ENCODE measurements around a stretch of chr22.

DNA sequence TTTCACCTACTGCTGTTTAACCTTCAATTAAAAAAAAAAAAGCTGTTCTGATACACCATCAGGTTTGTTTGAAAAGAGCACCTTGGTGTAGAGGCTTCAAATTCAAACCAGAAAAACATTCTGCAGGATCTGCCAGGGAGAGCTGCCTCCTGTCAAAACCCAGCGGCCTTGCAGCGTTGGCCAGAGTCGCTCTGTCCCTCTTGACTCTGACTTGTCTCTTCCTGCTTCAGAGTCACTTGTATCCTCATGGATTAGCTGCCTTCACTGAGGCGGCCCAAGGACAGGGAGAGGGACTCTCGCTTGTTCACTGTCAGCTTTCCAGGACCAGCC is 17.9 kb downstream of the TBC1D22A start:
- RRBS: no CpG with 5 or more reads among the region's 5 CpGs

DNA sequence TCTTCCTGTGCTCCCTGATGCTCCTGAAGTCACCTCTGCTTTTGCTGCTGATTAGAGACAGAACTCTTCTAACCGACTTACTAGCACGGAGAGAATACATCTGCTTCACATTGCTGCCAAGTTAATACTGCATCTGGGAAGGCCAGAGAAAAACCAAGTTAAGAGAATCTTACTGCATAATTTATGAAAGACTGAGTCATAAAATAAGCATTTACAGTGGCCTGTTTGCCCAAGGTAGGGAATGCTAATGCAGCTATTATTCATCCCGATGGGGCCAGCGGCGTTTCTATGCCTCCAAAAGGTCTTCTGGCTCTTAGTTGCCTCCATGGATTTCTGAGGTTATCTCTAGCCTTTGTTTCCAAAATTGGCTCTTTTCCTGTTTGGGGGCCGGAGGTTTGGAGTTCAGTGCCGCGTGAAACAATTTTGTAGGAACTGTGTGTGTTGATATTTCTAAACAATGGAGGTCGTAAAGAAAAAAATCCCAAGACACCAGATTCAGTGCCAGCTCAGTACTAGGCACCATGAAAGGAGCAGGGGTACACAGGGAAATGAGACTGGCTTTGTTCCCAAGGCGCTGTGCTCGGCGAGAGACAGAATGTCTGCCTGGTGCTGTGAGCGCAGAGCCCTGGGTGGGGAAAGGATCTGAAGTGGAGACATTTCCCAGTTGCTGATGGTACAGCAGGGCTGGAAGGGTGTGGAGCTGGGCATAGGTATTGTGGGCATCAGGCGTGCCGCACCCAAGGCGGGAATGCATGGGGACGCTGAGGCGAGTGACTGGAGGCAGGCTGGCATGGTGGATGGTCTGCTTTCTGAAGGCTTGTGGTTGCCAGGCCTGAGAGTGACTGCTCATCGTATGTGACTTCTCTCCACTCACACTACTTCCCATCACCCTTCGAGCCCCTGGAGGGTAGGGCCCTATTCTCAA is 67.2 kb downstream of the TBC1D22A start:
- RRBS: no CpG with 5 or more reads among the region's 20 CpGs

DNA sequence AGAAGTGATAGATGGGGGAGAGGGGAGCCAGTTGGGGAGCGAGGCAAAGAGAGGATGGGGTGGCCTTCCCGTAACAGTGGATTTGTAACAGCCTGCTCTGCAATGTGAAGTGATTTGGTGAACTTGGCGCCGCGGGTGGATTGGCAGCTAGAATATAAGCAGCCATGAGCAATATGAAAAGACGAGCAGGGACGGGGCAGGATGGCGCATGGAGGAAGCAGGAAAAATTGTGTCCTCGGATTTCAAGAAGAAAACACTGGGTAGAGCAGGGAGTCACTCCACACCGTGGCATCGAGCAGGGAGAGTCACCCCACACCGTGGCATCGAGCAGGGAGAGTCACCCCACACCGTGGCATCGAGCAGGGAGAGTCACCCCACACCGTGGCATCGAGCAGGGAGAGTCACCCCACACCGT is 354.6 kb downstream of the TBC1D22A start:
- RRBS: no CpG with 5 or more reads among the region's 18 CpGs

GRCh38 chr22:47159102-47159902 is 396.9 kb downstream of the TBC1D22A start:
- RRBS: no CpG with 5 or more reads among the region's 10 CpGs

DNA sequence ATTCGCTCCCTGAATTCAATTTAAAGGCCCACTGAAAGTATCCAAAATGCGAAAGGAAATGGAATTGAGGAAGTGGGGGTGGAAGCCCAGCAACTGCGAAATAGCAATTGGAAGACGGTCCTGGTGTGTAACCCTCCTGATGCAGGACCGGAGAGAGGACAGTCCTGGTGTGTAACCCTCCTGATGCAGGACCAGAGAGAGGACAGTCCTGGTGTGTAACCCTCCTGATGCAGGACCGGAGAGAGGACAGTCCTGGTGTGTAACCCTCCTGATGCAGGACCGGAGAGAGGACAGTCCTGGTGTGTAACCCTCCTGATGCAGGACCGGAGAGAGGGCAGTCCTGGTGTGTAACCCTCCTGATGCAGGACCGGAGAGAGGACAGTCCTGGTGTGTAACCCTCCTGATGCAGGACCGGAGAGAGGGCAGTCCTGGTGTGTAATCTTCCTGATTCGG is 408.1 kb downstream of the TBC1D22A start:
- RRBS: 89% methylated on average over 1 of the region's 11 CpGs

- RRBS: no CpG with 5 or more reads among the region's 26 CpGs
Observed at GRCh38 chr22:47487711-47488367, 725.4 kb downstream of the TBC1D22A start.

DNA sequence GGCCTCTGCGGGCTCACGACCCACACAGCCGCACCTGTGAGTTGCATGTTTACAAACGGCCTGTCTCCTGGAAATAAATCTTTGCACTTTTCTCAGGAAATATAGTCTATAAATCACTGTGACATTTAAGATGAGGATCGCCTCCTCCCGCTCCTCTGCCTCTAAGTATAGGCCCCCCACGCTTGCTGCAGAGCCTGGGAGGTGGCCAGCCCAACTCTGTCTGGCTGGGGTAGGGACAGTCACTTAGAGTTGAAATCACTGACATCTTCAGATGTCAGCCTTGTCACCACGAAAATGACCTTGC is 854.8 kb upstream of the TAFA5 start:
- RRBS: no CpG with 5 or more reads among the region's 8 CpGs

GRCh38 chr22:47883433-47883882 is 605.9 kb upstream of the TAFA5 start:
- RRBS: no CpG with 5 or more reads among the region's 8 CpGs

GRCh38 chr22:48277054-48277519 is 212.3 kb upstream of the TAFA5 start:
- RRBS: no CpG with 5 or more reads among the region's 12 CpGs

DNA sequence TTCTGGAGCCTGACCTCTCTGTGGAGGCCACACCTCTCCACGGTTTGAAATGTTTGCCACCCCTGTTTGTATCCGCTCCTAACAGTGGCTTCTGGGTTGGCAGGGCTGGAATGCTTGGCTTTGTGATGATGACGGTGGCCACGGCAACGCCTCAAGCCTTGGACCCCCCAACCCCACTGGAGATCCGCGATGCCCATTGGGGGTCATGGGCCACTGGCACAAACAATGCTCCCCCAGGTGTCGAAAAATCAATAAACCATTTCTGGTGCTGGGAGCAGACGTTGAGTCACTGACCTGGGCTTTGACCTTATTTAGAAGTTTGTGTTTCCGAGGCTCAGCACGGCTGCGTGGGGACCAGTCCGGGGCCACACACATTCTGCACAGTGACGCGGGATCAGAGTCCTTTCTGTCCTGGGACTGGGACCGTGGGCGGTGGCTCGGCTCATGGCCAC is 72.2 kb downstream of the TAFA5 start:
- RRBS: 75% methylated on average over 4 of the region's 18 CpGs

DNA sequence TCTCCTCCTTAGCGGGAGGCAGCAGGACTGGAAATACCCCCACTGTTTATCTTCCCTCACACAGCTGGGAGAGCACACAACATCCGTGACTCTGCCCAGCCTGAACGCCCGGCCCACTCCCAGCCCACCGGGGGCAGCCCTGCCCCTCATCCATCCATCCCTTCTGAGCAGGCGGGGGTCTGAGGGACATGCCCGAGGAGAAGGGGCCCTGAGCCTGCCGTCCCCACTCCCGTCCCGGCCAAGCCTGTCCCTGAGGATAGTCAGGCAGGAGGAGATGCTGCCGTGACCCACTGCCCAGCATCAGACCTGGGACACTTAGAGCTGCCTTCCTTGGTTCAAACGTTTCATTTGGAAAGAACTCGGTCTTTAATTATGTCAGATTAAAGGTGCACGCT is 393.5 kb downstream of the TAFA5 start:
- RRBS: 43% methylated on average over 8 of the region's 14 CpGs

DNA sequence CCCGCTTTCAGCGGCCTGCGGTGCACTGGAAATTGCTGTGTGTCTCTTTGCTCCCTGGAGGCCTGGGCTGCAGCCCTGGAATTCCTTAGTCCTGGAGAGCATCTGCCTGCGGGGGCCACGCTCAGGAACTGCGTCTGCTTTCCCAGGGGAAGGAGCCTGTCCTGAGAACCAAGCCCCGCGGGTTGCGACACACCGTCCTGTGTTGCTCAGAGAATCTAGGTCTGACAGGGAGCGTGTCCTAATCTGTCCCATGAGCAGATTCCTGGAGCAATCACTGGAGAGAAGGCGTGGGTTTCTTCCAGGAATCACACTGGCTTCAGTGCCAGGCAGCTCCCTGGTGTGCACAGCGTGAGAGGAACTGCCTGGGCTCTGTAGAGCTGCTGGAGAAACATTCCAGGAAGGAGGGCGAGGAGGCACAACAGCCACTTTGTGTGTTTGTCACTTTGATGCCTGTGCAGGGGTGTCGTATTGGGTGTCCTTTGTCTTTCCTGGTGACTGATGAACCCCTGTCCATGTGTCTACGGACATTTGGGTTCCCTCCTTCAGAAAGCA is 630.3 kb downstream of the TAFA5 start:
- RRBS: no CpG with 5 or more reads among the region's 16 CpGs

- RRBS: no CpG with 5 or more reads among the region's 7 CpGs
Observed at GRCh38 chr22:49235809-49236389, 591.8 kb downstream of the BRD1 start.

DNA sequence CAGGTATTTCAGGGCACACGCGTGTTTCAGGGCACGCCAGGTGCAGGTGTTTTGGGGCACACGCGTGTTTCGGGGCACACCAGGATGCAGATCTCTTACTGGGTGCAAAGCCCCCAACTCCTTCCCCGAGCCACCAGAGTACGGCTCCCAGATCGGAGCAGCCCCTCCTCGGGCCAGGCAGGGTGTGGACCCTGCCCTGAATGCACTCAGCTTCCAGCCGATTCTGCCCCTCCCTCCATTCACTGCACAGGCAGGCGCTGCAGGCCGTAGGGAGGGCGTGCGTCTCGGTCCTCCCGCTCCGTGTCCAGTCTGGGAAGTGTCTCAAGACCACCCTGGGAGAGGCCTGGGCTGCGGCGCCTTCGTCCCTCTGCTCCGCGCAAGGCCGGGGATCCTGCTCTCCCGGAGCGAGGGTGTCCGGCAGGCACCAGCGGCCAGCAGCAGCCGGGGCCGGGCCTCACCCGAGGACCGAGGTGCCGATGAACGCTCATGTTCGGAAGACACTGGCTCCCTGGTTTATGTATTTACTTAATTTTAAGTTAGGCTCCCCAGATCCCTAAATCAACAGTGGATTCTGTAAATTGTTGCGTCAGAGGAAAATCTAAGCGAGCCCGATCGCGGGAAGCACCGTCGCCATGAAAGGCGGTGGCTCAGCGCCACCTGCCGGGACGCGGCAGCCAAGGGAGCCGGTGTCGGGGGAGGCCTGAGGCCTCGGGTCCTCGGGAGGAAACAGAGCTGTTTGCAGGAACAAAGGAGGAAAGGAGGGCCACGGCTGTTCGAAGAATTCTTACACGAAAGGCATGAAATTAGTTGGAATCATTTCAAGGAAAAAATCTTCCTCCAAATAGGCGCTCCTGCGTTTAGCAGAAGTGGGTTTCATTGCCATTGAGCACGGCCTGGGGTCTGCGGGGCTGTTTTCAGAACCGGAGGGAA is 195.4 kb downstream of the BRD1 start:
- RRBS: no CpG with 5 or more reads among the region's 59 CpGs

GRCh38 chr22:49786974-49788049 is 40.4 kb downstream of the BRD1 start:
- RRBS: no CpG with 5 or more reads among the region's 42 CpGs

- RRBS: 56% methylated on average over 1 of the region's 29 CpGs
Observed at GRCh38 chr22:49790651-49791411, 36.8 kb downstream of the BRD1 start.

DNA sequence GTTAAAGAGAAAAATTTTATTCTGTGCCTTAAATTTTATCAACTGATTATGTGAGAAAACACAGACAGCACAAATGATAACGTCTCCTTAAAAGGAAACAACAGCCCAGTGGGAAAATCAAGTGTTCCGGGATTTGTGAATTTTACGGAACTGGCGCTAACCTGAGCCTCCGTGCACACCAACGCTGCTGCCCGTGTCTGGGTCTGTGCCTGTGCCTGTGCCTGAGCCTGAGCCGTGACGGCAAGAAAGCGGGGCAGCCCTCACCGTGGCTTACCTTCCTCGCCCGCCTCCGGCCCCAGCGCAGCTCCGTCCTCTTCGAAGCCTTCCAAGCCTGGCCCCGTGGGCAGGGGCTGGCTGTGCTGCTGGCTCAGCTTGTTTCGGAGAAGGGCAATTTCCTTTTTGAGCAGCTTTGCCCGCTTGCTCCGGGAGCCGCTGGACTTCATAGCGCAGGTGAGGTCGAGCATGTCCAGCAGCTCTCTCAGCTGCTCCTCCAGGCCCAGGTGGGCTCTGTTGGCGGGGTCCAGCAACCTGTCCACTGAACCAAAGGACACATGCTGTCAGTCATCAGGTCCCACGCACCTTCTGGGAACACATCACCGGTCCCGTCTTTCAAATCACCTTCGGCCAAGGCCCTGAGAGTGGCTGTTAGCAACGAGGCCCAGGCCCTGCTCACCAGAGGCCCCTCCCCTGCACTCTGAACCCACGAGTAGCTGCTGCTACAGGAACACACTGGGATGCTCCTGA is 33.7 kb downstream of the BRD1 start:
- RRBS: no CpG with 5 or more reads among the region's 31 CpGs

- RRBS: no CpG with 5 or more reads among the region's 10 CpGs
Observed at GRCh38 chr22:49794504-49794907, 33.2 kb downstream of the BRD1 start.

GRCh38 chr22:49802070-49802550 is 25.6 kb downstream of the BRD1 start:
- RRBS: no CpG with 5 or more reads among the region's 25 CpGs

DNA sequence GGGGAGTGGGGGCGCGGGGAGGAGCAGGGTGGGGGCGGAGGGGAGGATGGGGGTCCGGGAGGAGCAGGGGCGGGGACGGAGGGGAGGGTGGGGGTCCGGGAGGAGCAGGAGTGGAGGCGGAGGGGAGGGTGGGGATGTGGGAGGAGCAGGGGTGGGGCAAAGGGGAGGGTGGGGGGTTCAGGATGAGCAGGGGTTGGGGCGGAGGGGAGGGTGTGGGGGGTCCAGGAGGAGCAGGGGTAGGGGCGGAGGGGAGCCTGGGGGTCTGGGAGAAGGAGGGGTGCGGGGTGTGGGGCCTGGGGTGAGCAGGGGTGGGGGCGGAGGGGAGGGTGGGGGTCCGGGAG is 17.1 kb downstream of the CRELD2 start:
- RRBS: 3% methylated on average over 3 of the region's 13 CpGs

Data from HGPS cell (cell line).